Monocyte (primary cell): ENCODE measurements around the genes NDST4, NDST3, C4orf3, FABP2, PRDM5 and BLTP1.

DNA sequence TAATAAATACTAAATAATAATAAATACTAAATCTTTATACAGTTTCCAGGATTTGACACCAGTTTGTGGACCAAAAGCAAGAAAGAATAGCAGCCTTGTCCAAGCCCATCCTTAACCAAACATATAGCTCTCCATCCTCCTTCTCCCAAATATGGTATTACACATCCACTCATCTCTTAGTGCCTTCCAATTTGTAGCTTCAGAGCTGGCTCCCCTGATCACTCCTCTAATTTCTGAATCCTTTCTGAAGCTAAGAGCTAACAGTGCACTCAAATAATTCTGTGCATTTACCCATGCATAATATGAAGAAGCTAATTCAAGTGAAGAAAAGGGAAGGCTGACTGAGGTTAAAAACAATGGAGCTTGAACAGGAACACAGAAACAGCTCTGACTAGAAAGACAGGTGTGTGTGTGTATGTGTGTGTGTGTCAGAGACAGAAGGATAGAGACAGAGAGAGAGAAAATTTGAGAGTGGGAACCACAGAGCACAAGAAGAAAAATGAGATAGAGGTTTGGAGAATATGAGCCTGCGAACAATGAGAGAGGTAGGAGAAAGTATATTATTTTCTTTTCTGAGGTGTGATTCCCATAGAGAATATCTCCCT, 123.6 kb downstream of the CAMK2D start:
- PRO-cap, 2 experiments: no peak in any of the 2 experiments

DNA sequence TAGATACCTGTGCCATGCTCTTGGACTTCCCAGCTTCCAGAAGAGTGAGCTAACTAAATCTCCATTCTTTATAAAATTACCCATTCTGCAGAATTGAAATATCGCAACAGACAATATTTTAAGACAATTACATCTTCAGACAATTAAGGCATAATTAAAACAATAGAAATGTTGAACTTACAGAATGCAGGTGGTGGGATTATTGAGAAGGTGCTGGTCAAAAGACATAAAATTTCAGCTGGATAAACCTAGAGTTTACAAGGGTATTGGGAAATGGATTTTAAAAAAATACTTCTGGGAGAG, 107.1 kb upstream of the UGT8 start:
- PRO-cap, 2 experiments: no peak in any of the 2 experiments

DNA sequence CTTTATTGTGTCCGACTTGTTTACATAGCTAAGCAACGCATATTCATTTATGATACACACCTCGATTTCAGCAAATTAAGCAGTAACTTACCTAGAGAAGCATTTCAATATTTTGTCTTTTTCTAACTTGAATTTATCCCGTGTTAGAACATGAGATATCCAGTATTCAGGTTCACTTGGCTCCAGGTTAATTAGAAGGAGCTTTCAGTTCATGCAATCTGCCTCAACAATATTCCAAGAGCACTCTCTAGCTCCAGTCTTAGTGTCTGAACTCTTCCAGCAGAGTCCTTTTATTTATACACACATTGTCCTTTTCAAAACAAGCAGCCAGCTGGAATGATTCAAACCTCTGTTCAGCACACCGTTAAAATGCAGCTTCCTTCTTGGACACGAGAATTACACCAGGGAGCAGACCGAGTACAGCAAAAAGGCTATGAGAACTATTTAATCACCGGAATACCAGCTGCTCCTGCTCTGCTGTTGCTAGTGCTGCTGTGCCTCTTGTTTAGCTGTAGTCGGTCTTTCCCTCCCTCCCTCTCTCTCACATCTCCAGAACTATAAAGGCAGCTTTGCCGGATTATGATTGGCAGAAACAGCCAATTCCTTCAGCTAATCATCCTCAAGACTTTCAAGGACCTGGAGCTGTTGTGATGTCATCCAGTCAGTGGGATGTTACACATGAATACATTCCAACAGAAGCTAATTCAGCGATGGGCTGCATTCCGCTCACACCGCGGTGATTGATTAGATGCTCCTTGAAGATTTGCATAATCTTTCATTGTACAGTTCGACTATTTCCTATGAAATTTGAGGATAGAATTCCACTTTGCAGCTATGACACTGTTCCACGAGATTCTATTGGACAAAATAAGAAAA, at the start of gene NDST4:
NDST4 (minus strand) TSS at position 268 of the 876 bp plus-strand sequence.
- PRO-cap, 2 experiments: no peak in any of the 2 experiments

DNA sequence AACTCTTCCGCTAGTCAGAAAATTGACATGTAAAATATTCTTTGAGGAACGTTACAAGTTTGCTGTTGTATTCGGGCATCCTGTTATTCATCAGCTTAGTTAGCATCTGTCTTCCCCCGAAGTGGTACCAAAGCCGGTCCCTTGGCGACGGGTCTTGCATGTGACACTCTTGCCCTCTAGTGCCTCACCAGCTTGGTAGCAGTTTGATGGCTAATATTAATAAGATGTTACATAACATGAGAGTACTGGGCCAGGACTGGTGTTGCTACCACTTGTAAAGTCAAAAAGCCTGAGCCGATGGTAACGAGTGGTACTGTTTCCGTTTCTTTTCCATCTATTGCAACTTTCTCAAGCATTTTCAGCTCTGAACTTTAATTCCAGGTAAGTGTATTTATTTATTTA, at the start of gene NDST3:
NDST3 (plus strand) TSS at position 275 of the 402 bp plus-strand sequence.
- PRO-cap, 2 experiments: no peak in any of the 2 experiments

GRCh38 chr4:118741300-118741891, 56.2 kb downstream of the METTL14 start:
- PRO-cap, 2 experiments: no peak in any of the 2 experiments

DNA sequence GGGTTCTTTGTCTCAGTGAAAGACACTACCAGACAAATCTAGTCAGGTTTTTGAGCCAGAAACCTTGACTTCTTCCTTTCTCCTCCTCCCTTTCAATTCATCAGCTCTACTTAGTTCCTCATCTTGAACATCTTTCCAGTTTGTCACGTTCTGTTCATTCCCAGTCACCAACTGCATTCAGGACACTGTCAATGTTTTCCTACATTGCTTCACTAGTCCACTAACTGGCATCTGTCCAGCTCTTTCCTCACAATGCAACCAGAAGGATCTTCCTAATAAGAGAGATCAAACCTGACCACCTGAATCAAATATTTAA, 52.5 kb downstream of the SYNPO2 start:
- PRO-cap, 2 experiments: no peak in any of the 2 experiments

DNA sequence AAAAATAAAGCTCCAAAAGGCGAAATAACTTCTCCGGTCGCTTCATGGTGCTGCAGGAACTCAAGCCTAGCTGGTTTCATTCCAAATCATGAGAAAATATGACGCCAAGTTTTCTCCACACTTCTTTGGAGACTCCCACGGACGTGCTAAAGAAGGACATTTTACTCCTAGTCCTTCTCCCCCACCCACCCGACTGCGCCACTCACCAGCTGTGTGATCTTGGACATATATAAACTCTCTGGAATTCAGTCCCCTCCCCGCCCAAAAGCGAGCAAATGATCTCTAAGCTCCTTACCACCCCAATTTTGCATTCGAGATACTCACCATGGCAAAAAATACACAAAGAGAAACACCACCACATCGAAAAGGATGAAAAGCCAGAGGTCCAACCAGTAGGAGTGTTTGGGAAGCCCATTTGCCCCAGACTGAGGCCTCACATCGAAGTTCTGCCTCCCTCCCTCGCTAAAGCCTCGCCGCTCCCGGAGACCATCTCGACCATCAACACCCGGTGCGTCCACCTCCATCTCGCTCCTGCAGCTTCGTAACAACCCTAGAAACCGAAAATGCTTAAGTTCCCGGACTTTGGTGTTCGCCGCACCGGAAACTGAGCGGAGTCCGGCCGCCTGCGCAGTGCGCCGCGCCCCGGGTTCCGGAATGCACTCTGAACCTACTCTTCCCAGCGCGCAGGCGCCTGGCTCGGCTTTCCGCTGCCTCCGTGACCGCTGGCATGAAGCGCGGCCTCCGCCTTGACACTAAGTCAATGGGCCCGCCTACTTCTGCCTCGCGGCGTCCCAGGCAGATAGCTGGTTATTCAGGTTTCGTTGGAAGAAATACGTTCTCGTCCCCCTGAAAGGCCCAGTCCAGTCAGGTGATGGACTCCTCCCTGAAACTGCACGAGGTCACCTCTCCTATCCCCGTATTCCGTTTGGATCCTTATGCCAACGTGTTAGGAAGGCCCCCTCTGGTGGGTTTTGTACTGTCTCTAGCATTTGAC, at the start of gene C4orf3:
C4orf3 (minus strand) TSS at position 634 of the 994 bp plus-strand sequence.
- PRO-cap, 2 experiments: peak in 2 of 2 experiments; most common plus-strand start position 441 of the sequence (in 1); most common minus-strand start position 527 of the sequence (in 2)

GRCh38 chr4:119321851-119322211, at the start of gene FABP2:
FABP2 (minus strand) TSS chr4:119322138.
- PRO-cap, 2 experiments: no peak in any of the 2 experiments

DNA sequence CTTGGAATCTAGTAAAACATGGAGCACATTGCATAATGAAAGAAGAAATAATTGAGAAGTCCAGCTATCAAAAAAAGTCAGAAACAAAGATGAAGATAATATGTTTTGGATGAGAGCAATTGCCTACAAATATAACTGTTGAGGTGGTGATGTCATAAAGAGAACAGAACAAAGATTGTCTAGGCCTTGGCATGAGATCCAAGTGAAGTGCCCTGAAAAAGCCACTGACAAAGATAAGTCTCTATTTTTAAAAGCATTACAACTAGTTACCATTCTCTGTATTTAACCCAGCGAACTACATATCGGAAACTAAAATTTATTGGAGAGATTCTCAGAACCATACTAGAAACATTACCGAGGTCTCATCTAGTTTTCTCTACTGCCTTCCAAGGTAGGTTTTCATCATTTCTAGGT, 127.4 kb downstream of the MAD2L1 start:
- PRO-cap, 2 experiments: no peak in any of the 2 experiments

DNA sequence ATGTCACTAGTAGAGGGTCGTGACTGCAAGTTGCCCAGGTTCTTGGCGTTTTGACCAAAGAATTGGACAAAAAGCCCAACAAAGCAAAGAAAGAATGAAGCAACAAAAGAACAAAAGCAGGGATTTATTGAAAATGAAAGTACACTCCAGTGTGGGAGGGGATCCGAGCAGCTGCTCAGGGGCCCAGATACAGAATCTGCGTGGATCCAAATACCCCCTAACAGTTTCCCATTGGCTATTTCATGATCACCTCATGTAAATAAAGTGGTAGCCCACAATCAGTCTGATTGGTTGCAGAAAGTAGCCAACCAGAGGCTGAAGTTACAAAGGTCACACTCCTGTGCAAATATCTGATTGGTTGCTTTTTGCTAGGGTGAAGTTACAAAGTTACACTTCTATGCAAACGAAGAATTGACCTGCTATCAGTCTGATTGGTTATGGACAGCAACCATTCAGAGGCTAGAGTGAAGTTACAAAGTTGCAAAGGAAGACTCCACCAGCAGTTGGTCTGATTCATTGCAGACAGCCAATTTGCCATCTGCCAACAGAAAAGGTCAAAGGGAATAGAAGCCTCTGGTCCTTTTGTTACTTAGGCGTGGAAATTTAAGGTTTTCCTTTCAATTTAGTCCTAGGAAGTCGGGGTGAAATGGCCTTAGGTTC, 377.8 kb downstream of the PRDM5 start:
- PRO-cap, 2 experiments: no peak in any of the 2 experiments

DNA sequence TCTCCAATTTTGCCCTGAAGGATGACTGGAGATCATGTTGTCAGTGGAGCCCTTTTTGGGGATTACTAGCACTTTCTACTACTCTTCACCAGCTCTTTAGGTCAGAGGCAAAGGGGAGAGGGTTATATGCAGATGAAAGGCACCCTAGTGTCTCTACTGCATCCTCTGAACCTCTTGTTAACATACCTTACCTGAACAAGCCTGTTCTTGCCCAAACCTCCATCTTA, 1.2 kb downstream of the PRDM5 start:
- PRO-cap, 2 experiments: no peak in any of the 2 experiments

GRCh38 chr4:120921890-120922497, 532 bp downstream of the PRDM5 start:
- PRO-cap, 2 experiments: peak in 2 of 2 experiments; most common plus-strand start chr4:120922255 (in 2)

DNA sequence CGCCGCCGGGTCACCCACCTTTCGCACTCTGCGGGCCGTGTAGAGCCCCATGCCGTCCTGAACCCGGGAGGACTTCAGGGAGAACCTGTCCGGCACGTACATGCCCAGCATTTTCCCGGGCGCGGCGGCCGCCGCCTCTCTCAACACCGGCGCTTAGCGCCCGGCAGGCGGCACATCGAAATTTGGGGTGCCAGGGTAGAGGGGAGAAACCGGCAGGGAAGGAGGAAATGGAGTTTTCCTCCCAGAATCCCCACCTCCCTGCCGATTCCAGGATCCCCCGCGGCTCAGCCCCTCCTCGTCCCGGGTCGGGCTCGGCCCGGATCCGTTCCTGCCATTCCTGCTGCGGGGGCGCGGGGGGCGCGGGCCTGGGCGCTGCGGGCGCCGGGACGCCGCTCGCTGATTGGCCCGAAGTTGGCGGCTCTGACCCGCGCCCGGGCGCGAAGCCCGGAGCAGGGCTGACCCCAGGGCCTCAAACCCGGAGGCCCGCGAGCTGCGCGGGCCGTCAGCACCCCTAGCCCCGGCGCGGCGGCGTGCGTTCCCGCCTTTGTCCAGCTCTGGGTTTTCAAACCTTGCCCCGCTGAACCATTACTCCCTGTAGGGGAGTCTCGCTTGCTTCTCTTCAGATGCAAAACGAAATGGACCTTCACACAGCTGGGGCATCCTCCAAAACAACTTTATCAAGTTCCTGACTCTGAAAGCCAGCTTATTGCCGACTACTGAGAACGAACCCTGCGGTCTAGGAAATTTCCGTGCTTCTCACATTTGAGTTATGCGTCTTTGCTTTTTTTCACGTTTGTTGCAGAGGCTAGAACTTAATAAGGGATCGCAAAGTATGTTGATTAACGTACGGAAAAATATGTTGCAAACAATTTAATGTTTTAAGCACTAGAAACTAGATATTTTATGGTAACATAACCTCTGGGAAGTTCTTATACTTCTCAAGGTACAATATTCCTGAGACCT, at the start of gene PRDM5:
PRDM5 (minus strand) TSS at position 229 of the 963 bp plus-strand sequence.
- PRO-cap, 2 experiments: no peak in any of the 2 experiments

DNA sequence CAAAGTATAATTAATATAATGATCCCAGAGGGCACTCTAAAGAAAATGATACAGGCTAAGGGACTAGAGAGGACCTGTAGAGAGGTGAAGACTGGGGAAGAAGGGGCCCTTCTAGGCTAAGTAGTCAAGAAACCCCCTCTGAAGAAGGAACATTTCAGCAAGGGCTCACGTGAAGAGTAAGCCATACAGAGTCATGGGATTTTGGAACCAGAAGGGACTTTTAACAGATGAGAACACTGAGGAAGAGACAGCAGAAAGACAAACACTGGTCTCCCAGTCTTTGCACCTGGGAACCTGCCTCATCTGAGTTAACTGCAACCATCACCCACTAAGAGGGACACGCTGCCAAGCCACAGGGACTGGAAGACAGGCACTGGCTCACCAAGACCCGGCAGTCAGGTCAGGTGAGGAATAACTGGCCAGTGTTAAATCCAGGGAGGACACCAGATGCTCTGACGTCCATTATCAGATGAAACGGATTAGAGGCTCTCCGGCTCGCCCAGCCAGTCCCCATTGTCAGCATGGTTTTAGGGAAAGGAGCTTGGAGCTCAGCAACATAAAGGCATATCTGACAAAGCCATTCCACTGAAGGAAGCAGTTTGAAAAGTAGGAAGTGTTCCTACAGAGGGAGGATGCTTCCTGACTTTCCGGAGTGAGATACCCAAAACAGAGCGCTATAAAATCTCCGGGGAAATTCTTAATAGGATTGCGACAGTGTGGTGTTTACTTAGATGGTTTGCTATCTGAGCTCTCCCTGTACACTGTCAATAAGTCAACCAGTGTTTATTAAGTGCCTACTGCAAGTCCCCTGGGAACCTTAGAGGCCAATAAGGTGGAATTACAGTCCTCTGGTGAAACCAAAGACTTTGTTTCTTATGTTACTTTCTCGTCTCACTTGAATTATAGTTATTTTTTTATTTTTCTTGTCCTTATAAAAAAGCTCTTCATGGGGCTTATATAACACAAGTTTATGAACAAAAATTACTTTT, 14.9 kb downstream of the NDNF start:
- PRO-cap, 2 experiments: no peak in any of the 2 experiments

DNA sequence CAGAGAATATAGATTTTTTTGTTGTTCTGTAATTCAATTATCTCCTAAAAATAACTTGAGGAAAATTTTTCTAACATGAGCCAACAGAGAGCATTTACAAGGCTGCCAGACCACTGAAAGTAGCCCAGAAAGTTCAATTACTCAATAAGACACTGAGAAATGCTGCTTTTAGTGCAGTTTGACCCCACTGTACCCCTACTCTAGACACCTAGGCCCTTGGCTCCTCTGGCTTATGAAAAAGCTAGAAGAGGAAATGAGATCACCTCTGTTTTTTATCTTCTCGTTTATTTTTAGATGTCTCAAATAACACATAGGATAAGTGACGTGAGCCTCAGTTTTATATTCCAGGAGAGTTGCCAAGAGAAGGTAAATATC, 24.6 kb downstream of the TNIP3 start:
- PRO-cap, 2 experiments: no peak in any of the 2 experiments

DNA sequence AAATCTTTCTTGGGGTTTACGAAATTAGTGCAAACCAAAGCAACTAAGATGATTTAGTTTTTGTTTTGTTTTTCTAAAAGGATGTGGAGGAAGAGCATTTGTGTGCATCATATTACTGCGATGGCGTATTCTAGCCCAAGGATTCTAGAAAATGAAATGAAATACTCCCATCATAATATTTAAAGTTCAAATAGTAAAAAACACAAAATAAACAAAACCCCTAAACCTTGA, 30.3 kb upstream of the TNIP3 start:
- PRO-cap, 2 experiments: no peak in any of the 2 experiments

GRCh38 chr4:121381292-121381642, 449 bp upstream of the QRFPR start:
- PRO-cap, 2 experiments: no peak in any of the 2 experiments

GRCh38 chr4:121669472-121669785, 27.4 kb downstream of the ANXA5 start:
- PRO-cap, 2 experiments: no peak in any of the 2 experiments

DNA sequence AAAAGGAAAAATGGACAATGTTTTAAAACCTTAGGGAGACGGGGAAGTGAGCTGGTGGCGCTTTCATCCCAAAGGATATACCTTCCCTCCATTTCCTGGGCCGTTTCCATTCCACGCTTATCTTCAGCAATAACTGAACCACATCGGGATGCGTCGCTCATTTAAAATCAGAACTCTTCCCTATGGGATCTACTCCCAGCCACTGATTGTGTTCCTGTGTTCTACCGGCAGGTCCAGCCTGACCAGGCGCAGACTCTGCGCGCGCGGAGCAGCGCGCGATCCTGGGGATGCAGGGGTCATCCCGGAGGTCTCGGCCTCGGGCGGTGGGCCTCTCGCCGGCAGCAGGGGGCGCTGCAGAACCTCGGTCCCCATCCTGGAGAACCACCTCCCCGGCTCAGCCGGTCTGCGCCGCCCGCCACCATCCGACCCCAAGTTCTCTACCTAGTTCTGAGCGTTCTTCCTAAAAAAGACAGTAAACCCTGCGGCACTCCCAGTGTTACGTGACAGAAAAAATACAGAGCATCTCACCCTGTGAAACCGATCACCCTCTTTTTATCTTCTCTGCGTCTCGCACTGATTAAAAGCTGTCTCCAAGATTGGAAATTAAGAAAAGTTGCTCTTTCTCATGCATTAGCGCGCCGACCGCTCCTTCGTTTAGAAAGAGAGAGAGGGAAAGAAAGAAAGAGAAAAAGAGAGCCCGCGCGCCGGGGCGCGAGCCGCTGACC, 1.7 kb downstream of the TRPC3 start:
- PRO-cap, 2 experiments: no peak in any of the 2 experiments

DNA sequence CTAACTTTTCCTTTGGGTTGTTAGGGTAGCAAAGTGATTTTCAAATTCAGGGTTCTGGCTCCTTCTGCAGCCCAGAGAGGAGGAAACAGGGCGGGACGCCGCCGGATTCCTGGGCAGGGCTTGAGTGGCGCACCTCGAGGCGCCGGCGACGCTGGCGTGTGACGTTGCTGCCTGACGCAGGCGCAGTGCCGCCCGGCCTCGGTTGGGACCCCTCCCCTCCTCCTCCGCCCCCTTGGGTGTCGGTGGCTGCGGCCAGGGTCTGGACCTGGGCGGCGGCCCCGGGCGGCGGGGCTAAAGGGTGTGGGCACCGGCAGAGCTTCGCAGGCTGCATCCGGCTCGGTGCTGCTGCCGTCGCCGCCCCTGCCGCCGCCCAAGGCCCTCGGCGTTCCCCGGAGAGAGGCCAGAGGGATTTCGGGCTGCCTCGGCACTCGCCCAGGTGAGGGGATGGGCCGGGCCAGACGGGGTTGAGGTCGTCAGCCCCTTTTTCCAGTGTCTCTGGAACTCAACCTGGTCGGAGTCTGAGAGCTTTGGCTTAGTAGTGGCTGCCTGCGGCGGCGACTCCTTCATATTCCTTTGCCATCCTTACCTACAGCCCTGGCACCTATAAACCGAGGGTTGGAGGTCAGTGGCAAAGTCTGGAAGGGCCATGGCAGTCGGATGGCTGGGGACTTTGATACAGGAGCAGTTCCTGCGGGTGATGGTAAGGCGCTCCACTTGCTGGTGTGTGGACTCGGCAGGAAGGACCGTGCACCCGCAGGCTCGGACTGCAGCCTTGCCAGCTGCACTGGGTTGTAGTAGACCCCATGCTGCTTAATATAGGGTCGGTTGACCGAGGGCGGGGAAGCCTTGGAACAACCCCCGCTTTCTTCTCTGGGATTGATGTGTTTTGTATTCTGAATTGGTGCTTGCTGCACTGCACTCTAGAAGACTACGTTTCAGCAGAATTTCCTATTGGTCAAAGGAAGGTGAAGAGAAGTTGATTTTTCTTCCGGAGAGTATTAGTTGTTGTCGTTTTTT, at the start of gene BLTP1:
BLTP1 (plus strand) TSS at position 183 of the 1,017 bp plus-strand sequence.
- PRO-cap, 2 experiments: peak in 2 of 2 experiments; most common plus-strand start position 235 of the sequence (in 2); most common minus-strand start position 786 of the sequence (in 2)